ENCODE measurements around the genes OR52B4, OR52M1, OR51T1, OR51G1, HBB, HBE1, OR51Q1 and TRIM22.

GRCh38 chr11:3645600-3646259 lies 802 bp downstream of the ART1 start:
- PRO-cap: no peak

DNA sequence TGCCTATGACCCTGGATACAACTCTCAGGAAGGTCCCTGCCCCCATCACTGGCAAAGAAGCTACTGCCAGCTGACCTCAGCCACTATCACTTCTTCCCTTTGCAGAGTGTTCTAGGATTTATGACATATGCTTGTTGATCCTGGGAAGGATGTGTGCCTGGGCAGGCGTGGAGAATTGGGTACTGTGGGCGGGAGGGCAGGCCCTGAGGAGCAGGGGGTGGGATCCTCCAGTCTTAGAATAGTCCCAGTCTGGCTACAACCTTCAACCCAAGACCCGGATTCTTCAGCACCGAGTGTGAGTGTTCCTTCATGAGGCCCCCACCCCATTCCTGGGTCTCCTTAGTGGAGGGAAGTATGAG lies 7.6 kb downstream of the PGAP2 start:
- PRO-cap: no peak

GRCh38 chr11:3841406-3841944 lies 716 bp upstream of the RHOG start:
- PRO-cap: bidirectional peak, plus-strand start at chr11:3841477, minus-strand start at chr11:3841491; unidirectional peak, minus-strand start at chr11:3841711

DNA sequence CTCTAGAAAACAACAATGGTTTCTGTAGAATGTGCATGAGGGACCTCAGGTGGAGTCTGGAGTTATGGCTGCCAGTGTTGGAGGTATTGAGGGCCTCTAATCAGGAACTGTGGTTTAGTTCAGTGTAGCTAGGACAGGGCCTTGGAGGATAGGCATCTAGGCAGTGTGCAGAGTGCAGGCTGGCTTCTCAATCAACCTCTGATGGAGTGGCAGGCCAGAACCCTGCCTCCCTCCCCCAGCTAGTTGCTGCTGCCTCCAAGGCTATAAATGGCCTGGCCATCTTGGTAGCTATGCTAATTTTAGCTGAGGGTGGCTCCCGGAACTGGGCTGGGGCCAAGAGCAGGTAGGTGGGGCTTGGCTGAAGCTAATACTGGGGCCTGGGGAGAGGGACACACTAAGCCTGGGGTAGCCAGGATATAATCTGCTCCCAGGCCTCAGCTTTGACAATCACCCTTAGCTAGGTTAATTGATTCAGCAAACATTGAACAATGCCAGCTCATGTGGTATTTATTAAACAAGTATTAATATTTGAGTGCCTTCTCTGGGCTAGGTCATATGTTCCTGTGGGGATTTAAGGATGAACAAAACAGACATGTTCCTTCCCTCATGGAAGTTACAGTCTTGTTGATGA lies 4.1 kb downstream of the STIM1 start:
- PRO-cap: bidirectional peak, plus-strand start at position 367 of the sequence, minus-strand start at position 193 of the sequence

DNA sequence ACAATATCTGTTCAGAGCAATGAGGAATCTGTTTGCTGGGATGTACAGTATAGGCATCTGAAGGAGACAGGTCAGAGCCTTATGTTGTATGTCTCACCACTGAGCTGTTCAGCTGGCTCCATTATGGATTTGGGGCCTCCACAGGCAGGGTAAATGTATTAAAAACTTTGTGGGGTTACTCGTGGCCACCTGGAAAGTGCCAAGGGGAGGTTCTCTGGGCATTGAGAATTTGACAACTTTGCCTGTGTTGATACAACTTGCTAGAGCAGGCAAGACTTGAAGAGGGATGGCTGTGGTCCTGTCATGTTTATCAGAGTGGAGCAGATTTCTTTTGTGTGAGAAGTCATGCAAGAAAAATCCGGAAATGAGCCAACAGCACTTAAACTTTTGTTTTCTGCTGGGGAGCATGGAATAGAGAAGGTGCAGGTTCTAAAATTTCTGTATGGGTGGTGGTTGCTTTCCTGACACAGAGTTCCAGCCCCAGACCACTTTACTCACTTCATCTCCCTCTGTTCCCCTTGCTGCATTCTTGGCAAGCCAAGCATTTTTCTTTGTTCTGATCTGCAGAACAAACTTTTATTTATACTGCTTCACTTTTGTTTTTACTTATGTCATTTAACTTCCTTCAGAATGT lies 10.3 kb downstream of the STIM1 start:
- PRO-cap: no peak

DNA sequence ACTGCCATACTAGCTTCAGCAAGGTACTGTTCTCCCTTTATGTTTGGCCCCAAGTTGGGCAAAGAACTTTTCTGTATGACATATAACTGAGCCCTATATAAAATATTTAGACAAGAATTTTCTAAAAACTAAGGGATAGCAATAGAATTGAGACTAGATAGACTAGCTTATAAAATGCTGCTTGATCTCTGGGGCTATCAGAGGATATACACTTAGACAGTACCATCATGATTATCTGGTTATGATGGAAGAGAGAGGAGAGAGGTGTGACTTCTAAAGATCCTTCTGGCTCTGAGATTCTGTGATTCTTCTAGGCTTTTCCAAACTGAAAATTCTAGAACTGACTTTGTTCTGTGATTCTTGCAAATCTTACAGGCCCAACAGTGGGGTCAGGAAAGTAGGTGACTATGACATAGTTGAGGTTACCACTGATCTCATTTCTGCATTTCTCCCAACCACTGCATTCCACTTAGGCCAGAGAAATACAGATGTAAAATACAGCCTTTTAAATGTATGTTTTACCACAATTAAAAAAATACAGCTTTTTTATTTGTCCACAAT lies 83.6 kb downstream of the STIM1 start:
- PRO-cap: no peak

DNA sequence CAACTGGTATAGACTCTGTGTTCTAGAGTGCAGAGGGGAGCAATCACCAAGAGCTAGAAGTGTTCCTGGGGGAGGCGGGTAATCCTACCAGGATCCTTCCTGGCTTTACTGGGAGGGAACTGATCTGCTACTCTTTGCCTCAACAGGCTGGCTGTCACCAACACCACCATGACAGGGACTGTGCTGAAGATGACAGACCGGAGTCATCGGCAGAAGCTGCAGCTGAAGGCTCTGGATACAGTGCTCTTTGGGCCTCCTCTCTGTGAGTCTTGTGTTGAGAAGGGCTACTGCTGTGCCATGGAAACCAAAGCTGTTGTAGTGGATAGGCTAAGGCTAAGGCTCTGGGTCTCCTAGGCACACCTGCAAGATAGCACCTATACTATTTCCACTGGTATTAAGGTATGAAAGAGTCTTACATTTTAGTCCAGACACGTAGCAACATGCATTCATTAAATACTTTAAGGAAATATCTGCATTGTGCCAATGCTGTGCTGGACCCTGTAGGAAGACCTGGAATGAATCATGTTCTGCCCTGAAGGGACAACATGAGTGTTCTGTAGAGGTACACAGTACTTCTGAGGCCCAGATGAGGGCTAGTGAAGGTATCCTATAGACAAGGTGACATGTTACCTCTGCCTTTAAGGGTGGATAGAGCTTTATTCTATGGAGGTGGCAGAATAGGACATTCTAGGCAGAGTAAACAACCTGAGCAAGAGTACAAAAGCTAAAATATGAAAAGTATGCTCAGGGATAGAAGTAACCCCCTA lies 35.3 kb upstream of the RRM1 start:
- PRO-cap: no peak

DNA sequence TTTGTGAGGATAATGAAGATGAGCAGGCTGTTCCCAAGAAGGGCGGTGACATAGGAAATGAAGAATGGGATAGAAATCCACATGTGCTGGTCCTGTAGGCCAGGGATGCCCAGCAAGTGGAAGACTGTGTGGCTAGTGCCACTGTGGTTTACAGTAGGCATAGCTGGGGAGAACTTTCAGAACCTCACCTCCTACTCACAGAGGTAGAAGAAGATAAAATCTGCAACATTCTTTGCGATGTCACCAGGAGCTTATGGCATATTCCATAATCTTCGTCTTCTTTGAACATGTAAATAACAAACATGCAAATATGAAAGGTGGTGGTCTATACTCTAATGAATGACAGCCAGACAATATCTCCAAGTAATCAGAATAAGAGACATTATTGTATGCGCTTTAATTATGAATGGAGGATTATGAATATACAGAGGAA lies at the start of gene OR52B4:
Gene OR52B4 (minus strand): TSS at position 252 of the 433 bp plus-strand sequence.
- PRO-cap: no peak

DNA sequence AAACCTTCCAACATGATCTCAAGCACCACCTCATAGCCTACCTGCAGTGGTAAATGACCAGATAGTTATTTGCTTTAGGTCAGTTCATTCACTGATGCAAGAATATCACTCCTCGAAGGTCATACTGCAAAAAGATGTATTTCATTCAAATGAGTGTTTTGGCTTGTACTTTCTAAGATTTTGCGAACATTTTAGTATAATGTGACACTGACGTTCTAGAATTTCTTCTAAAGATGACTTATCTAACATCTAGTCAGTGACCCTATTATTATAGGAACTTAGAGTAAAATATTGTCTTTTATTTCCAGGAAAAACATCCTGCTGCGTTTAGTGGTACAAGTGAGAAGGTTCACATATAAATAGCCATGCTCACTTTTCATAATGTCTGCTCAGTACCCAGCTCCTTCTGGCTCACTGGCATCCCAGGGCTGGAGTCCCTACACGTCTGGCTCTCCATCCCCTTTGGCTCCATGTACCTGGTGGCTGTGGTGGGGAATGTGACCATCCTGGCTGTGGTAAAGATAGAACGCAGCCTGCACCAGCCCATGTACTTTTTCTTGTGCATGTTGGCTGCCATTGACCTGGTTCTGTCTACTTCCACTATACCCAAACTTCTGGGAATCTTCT lies at the start of gene OR52M1:
Gene OR52M1 (plus strand): TSS at position 366 of the 627 bp plus-strand sequence.
- PRO-cap: no peak

DNA sequence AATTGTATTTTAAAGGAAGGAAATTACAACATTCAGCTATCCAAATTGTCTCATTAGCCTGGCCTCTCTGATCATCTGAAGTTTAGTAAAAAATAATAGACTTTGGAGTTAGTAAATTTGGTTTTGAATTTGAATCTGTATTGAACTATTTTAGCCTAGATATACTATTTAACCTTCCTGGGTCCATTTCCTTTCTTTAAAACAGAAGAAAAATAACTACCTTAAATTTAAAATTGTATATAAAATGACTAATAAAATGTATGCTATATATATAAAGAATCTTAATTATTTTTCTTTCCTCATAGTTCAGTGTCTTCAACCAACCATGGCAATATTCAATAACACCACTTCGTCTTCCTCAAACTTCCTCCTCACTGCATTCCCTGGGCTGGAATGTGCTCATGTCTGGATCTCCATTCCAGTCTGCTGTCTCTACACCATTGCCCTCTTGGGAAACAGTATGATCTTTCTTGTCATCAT lies at the start of gene OR51T1:
Gene OR51T1 (plus strand): TSS at position 326 of the 480 bp plus-strand sequence.
- PRO-cap: no peak

DNA sequence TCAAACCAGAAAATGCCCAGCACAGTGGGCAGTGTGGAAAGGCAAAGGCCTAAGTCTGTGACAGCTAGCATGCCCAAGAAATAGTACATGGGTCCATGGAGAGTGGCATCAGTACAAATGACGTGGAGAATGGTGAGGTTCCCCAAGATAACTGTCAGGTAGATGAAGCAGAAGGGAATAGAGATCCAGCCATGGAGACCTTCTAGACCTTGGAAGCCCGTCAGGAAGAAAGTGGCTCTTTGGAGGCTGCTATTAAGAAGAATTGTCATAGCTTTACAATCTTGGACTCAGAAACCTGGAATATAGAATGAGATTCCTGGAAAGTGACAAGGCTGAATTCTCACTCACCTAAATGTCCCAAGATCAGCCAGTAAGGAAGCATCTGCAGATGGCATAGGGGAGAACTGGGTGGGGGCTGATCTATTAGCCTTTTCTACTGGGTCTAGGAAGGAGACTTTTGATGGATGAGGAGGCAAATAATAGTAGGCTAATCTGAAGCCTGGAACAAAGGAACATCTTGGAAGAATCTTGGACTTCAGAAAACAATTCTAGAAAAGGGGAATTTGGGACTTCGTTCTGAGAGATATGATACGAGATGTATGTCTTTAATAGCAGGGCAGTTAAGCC lies at the start of gene OR51G1:
Gene OR51G1 (minus strand): TSS at position 269 of the 627 bp plus-strand sequence.
- PRO-cap: no peak

DNA sequence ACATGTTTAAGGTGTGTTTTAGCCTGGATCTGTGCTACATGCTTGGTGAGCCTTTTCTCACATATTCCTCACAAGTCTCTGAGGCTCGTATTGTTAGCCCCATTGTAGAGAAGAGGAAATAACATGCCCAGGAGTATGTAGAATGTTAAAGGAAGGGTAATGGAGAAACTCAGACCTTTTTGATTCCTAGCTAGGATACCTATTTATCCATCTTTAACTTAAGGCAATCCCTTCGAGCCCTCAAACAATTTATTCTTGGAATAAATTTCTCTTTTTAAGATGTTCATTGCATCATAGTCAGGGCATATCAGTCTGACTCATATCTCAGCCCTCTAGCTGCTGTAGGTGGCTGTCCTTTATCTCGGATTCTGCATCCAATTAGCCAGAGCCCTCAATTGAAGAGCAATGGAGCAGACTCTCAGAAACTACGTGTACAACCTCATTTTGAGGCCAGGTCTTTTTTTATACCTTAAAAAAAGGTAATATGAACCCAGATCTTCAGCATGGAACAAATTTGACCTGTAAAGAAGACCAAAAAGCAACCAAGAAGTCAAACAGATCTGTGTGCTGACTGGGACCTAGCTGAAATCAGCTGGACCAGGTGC lies 8.8 kb downstream of the OR52A5 start:
- PRO-cap: no peak

DNA sequence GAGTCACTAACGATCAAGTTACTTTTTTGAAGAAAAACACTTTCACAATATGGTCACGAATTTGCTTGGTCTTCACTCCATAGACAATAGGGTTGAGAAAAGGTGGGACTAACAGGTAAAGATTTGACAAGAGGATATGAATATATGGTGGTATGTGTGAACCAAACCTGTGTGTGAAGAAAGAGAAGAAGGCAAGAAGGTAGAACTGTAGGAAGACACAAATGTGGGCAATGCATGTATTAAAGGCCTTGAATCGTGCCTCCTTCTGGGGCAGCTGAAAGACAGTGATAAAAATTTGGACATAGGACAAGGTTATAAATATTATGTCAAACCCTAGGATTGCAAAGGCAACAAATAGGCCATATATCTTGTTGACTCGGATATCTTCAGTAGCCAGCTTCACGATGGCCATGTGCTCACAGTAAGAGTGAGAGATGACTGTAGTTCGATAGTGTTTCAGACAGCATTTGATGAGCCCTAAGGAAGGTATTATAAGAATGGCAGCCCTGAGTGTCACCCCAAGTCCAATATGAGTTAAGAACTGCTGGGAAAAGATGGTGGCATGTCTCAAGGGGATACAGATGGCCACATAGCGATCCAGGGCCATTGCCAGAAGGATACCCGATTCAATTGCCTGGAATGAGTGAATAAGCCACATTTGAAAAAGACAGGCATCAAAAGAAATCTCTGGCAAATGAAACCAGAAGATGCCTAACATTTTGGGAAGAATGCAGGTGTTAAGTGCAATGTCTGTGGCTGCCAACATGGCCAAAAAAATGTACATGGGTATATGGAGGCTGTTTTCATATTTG lies 6.3 kb downstream of the OR52A5 start:
- PRO-cap: no peak

DNA sequence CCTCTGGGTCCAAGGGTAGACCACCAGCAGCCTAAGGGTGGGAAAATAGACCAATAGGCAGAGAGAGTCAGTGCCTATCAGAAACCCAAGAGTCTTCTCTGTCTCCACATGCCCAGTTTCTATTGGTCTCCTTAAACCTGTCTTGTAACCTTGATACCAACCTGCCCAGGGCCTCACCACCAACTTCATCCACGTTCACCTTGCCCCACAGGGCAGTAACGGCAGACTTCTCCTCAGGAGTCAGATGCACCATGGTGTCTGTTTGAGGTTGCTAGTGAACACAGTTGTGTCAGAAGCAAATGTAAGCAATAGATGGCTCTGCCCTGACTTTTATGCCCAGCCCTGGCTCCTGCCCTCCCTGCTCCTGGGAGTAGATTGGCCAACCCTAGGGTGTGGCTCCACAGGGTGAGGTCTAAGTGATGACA lies at the start of gene HBB:
Gene HBB (minus strand): TSS at position 303 of the 425 bp plus-strand sequence.
- PRO-cap: no peak

- PRO-cap: no peak
Measured at GRCh38 chr11:5269333-5270348, at the start of gene HBE1. HBE1 (minus strand) TSS chr11:5269945.

GRCh38 chr11:5421966-5422242 lies at the start of gene OR51Q1:
OR51Q1 (plus strand) TSS chr11:5422111.
- PRO-cap: no peak

DNA sequence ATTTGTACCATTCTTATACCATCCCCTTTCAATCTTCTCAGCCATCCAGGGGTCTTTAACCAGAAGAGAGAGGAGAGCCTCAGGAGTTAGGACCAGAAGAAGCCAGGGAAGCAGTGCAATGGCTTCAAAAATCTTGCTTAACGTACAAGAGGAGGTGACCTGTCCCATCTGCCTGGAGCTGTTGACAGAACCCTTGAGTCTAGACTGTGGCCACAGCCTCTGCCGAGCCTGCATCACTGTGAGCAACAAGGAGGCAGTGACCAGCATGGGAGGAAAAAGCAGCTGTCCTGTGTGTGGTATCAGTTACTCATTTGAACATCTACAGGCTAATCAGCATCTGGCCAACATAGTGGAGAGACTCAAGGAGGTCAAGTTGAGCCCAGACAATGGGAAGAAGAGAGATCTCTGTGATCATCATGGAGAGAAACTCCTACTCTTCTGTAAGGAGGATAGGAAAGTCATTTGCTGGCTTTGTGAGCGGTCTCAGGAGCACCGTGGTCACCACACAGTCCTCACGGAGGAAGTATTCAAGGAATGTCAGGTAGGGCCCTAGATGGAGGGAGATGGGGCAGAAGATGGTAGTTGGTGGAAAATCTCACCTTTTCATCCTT lies 7.5 kb downstream of the TRIM34 start:
- PRO-cap: no peak

DNA sequence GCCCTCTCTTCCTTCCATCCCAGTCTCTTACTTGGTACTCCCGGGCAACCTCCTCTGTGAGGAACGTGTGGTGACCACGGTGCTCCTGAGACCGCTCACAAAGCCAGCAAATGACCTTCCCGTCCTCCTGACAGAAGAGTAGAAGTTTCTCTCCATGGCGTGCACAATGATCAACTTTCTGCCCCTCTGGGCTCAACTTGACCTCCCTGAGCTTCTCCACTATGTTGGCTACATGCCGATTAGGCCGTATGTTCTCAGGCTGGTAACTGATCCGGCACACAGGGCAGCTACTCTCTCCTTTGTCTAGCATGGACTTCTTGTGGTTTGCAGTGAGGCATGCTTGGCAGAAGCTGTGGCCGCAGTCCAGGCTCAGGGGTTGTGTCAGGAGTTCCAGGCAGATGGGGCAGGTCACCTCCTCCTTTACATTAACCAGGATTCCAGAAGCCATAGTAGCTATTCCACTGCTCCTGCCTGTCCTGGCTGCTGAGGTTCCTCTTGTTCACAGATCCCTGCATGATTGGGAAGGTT lies 5.1 kb downstream of the TRIM5 start:
- PRO-cap: no peak

- PRO-cap: unidirectional peak, plus-strand start at chr11:5689436; bidirectional peak, plus-strand start at chr11:5689857, minus-strand start at chr11:5689659
Measured at GRCh38 chr11:5689278-5690116, at the start of gene TRIM22. TRIM22 (plus strand) TSS chr11:5689790.

DNA sequence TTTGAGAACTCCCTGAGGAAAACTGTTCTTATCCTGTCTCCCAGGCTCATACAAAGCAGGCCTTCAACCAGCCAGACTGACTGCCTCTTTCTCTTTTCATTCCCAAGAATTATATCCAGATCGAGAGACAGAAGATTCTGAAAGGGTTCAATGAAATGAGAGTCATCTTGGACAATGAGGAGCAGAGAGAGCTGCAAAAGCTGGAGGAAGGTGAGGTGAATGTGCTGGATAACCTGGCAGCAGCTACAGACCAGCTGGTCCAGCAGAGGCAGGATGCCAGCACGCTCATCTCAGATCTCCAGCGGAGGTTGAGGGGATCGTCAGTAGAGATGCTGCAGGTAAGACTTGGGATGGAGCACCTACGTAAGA lies 8.6 kb downstream of the TRIM22 start:
- PRO-cap: no peak